Measurements from ENCODE around the genes LRRC8D and ZNF326.

GRCh38 chr1:89068696-89069401 lies 3.8 kb upstream of the GBP1 start:
- PRO-cap, 2 experiments, result no peak in any of the 2 experiments

GRCh38 chr1:89197443-89197942 lies 1.2 kb downstream of the GBP4 start:
- PRO-cap, 2 experiments, result no peak in any of the 2 experiments

GRCh38 chr1:89311793-89312238 lies 39.2 kb upstream of the GBP5 start:
- PRO-cap, 2 experiments, result peak in 1 of 2 experiments; most common minus-strand start chr1:89311957 (in 1)

- PRO-cap, 2 experiments, result no peak in any of the 2 experiments
Measured at GRCh38 chr1:89547501-89548140, 23.0 kb downstream of the LRRC8B start.

DNA sequence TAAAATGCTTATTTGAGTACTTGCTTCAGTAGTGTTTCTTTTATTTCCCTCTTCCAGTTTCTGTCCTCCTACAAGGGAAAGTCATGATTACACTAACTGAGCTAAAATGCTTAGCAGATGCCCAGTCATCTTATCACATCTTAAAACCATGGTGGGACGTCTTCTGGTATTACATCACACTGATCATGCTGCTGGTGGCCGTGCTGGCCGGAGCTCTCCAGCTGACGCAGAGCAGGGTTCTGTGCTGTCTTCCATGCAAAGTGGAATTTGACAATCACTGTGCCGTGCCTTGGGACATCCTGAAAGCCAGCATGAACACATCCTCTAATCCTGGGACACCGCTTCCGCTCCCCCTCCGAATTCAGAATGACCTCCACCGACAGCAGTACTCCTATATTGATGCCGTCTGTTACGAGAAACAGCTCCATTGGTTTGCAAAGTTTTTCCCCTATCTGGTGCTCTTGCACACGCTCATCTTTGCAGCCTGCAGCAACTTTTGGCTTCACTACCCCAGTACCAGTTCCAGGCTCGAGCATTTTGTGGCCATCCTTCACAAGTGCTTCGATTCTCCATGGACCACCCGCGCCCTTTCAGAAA lies 50.3 kb upstream of the LRRC8C start:
- PRO-cap, 2 experiments, result no peak in any of the 2 experiments

DNA sequence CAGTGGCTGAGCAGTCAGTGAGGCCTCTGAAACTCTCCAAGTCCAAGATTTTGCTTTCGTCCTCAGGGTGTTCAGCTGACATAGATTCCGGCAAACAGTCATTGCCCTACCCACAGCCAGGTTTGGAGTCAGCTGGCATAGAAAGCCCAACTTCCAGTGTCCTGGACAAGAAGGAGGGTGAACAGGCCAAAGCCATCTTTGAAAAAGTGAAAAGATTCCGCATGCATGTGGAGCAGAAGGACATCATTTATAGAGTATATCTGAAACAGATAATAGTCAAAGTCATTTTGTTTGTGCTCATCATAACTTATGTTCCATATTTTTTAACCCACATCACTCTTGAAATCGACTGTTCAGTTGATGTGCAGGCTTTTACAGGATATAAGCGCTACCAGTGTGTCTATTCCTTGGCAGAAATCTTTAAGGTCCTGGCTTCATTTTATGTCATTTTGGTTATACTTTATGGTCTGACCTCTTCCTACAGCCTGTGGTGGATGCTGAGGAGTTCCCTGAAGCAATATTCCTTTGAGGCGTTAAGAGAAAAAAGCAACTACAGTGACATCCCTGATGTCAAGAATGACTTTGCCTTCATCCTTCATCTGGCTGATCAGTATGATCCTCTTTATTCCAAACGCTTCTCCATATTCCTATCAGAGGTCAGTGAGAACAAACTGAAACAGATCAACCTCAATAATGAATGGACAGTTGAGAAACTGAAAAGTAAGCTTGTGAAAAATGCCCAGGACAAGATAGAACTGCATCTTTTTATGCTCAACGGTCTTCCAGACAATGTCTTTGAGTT lies 49.6 kb upstream of the LRRC8C start:
- PRO-cap, 2 experiments, result no peak in any of the 2 experiments

- PRO-cap, 2 experiments, result peak in 1 of 2 experiments; most common plus-strand start chr1:89608466 (in 1)
Measured at GRCh38 chr1:89607774-89608867, 24.8 kb upstream of the LRRC8C start.

GRCh38 chr1:89701986-89702414 lies 69.1 kb downstream of the LRRC8C start:
- PRO-cap, 2 experiments, result no peak in any of the 2 experiments

DNA sequence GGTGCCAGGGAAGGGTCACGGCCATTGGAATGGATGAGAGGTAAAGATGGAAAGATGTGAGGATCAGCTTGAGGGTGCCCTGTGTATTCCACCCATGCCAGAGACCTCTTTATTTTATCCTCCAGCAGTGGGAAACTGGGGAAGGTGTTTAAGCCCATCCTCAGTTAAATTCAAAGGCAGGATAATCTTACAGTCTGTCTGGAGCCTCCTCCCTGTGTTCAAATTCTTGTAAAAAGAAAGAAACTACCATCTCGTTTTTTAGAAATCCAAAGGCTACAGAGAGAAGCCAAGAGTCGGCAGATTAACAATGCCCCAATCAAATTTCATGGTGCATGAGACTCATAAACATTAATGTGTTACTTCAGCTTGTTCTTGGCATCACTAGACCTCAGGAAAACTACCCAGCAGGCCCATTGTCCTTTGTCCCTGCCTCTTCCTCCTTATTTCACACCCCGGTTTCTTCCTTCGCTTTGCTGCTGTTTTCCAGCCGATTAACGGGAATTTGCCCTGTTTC lies 93.1 kb upstream of the LRRC8D start:
- PRO-cap, 2 experiments, result no peak in any of the 2 experiments

DNA sequence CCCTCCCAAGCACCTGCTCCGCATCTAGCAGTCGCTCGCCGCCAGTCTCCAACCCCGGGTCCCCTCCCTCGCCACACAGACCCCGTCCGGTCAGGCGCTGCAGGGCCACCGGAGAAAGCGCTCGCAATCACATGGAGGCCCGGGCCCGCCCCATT lies 173 bp upstream of the LRRC8D start:
- PRO-cap, 2 experiments, result peak in 2 of 2 experiments; most common minus-strand start position 75 of the sequence (in 1)

DNA sequence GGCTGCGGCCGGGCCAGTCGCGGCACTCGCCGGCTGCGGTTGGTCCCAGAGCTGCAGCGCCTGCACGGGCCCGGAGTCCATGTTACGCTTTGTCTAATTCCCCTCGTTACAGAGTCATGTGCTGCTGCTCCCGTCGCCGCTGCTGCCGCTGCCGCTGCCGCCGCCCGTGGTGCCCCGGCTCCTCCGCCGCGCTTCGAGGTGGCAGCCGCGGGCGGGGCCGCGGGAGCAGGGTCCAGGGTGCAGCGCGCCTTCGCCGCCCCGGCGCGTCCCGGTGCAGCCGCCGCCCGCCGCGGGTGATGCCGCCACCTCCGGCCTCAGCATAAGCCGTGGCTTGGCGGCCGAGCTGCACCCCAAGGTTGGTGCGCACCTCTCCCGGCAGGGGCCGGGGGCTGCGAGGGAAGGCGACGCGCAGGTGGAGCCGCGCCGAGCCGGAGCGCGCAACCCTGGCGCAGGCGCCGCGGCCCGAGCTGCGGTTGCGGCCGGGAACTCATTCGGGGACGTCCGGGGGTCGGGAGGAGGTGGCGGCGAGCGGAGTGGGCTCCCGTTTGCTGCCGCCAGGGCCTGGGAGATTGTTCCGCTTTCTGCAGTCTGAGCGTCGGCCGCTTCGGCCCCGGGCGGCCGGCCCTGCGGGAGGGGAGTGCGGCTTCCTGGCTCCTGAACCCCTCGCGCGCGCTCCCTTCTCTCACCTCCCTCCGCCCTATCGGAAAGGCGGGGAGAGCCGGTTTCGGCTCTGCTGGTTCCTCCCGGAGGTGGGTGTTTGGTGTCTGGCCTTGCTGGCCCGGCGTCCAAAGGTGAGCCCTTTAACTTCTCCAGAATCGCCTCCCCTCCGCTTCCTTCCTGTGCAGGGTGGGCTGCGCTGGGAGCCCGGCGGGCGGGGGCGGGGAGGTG lies at the start of gene LRRC8D:
Gene LRRC8D, plus strand, starts transcription at position 96 of the 888 bp plus-strand sequence.
- PRO-cap, 2 experiments, result peak in 2 of 2 experiments; most common plus-strand start position 490 of the sequence (in 2); most common minus-strand start position 699 of the sequence (in 2)

- PRO-cap, 2 experiments, result no peak in any of the 2 experiments
Measured at GRCh38 chr1:89836766-89837449, 16.1 kb downstream of the LRRC8D start.

DNA sequence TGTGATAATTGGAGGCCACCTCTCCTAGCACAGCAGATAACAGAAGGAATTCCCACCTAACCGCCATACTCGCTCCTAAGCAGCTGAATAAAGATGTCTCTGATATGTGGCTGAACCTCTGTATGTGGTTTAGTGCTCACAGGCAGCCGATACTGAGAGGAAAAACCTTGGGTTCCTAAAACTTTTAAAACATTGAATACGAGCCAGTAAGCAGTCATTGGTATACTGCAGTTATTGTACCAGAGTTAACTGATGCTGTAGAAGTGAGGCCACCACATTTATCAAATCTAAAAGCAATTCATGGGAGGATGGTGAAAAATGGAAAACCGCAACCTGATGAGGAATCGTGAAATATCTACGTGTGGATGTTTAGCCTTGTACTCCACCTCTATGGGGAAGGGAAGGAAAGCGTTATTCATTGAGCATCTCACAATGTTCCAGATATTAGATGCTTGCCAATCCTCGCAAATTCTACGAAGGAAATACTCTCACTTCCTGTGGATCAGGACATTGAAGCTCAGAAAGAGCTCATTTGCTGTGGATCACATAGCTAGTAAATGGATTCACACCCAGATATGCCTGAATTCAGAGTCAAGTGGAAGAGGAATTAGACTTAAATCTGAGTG lies 77.2 kb downstream of the LRRC8D start:
- PRO-cap, 2 experiments, result no peak in any of the 2 experiments

DNA sequence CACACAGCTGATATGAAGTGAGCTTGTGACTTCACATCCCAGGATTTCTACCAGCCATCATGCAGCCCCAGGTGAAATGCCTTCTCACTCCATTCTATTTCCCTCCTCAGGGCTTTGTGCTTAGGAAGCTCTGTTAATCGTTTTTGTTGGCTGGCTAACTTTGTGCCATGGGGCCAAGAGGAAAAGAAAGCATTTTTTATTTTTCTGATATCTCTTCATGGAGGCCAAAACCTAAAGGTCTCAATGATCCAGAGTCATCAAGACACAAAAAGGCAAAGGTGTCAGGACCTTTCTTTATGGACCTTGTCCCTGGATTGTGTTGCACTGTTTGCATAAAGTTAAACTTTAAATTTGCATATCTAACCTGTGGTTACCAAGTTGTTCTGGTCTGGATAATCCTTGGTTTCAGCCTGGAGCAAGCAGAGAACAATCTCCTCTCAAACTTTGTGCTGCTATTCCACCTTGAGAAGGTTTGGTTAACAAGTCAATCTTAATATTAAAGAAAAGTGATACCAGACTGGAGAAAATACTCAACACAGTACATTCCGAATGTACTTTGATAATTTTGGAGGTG lies 44.7 kb upstream of the ZNF326 start:
- PRO-cap, 2 experiments, result no peak in any of the 2 experiments

DNA sequence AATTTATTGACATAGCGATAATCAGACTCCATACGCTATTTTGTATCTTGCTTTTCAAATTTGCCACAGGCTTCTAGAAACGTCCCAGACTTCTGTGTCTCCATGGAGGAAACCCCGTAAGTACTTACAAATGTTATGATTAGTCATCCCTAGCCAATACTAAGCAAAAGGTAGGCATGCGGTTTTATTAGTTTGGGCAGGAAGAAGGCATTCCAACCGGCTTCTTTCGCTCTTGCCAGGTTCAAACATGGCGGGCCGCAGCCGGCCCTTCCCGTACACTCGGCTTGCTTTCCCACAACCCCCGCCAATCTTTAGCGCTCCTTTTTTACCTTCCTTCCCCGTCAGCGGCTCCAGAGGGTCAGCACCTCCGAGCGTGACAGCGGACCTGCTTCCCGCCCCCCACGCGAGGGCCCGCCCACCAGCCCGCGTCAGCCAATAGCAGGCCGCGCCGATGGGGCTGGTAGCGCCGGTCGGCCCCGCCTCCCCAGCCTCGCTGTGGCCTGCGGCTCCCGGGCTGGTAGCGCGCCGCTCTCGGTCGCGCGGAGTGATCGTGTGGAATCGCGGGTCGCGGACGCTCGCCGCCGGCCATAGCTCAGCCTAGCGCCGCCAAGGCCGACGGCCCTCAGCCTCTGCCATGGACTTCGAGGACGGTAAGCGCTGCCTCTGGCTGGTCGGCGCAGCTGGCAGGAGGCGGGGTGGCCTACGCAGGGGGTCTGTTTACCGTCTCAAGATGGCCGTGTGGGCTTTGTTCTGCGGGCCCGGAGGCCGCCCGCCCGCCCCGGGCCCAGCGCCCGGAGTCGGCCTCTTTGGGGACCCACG lies at the start of gene ZNF326:
Gene ZNF326, plus strand, starts transcription at position 487 of the 819 bp plus-strand sequence.
- PRO-cap, 2 experiments, result peak in 2 of 2 experiments; most common plus-strand start position 748 of the sequence (in 2); most common minus-strand start position 286 of the sequence (in 1)

GRCh38 chr1:89995953-89996345 lies 1.0 kb downstream of the ZNF326 start:
- PRO-cap, 2 experiments, result no peak in any of the 2 experiments

GRCh38 chr1:90938729-90939350 lies 83.0 kb downstream of the ZNF644 start:
- PRO-cap, 2 experiments, result no peak in any of the 2 experiments

DNA sequence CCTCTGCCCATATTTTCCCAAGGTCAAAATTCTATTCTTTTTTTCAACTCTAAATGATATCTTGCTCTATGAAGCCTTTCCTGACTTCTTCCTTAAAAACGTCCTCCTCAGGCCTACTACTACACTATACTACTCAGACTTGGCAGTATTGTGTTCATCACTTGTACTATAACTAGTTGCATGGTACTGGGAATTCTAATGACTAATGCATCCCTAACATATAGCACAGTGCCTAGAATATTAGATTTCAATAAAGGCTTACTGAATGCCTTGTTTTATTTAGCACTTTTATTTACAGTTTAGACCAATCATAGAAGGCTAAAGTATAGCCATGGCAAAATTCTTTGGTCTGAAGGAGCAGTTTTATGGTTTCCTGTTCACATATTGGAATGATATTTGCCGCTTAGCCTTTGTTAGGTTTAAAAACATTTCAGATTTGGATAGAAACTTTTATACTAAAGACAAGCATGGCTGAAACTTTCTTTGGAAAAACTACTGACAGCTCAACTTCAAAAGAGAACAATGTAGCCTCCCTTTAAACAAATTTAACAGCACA lies 45.6 kb downstream of the ZNF644 start:
- PRO-cap, 2 experiments, result no peak in any of the 2 experiments

DNA sequence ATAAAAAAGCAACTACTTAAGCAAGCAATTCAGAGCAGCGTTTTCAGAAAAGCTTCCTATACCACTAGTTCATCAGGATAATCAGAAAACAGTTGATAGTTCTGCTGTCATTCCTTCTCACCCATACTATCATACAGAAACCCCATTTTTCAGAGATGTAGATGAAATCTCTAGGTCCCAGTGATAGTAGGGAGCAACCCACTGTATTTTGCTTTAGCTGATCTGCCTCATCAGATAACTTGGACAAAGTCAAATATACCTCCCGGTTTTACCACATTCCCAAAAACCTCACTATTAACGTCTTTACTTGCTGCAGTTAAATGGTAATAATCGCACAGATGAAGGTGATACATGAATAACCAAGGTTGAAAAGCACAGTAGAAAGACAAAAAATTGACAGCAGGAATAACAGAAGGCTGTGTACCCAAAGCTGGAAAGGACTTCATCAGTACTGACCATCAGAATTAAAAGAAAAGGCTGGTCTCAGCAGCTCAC lies 13.3 kb downstream of the ZNF644 start:
- PRO-cap, 2 experiments, result no peak in any of the 2 experiments

- PRO-cap, 2 experiments, result peak in 1 of 2 experiments; most common plus-strand start chr1:91092055 (in 1)
Measured at GRCh38 chr1:91091749-91092111, 69.9 kb upstream of the ZNF644 start.